ENCODE data around the genes CXCL8 and CXCL11.

- PRO-cap: no peak
These were observed 19.6 kb upstream of the CXCL8 start for GRCh38 chr4:73720786-73721212.

- PRO-cap: unidirectional peak, plus-strand start at chr4:73740571
These were observed at the start of gene CXCL8 for GRCh38 chr4:73740291-73741119. TSS of gene CXCL8 (plus strand) at chr4:73740569.

DNA sequence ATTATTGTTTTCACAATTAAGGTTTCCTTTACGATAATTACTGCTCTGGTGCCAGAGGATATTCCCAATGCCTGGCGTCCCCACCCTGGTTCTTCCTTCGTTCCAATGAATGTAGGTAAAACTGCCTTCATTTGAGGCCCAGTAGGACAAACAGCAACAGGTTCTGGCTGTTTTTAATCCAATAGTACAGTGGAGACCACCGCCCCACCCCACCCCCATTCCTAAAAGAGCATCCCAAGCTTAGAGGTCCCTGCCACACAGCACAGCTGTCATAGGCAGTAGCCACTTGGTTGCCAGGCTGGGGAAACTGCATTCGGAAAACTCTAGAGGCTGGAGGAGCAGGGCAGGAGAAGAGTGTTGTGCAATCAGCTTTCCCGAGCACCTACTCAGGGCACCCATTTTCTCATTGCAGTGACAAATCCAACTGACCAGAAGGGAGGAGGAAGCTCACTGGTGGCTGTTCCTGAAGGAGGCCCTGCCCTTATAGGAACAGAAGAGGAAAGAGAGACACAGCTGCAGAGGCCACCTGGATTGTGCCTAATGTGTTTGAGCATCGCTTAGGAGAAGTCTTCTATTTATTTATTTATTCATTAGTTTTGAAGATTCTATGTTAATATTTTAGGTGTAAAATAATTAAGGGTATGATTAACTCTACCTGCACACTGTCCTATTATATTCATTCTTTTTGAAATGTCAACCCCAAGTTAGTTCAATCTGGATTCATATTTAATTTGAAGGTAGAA is 1.1 kb downstream of the CXCL1 start:
- PRO-cap: no peak

DNA sequence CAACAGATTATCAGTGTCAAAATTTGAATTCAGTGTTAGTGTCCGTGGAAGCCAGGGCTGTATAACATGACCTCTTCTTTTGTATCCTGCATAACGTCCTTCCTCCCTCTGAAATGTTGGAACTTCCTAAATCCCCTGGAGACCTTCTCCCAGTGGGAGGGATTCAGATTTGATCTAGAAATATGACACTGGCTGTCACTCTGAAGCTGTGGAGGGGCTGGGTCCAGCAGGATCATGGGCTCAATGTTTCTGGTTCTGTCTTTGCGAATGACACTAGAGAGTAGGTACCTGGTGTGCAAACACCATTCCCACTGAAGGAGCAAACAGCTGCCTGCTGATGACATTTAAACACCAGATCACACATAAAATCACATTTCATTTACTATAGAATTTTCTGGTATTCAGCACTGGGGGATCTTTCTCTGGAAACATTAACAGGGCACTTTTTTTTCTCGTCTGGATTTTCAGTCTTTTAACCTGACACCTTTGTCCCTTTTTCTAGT is 935 bp upstream of the CXCL3 start:
- PRO-cap: unidirectional peak, minus-strand start at position 115 of the sequence

DNA sequence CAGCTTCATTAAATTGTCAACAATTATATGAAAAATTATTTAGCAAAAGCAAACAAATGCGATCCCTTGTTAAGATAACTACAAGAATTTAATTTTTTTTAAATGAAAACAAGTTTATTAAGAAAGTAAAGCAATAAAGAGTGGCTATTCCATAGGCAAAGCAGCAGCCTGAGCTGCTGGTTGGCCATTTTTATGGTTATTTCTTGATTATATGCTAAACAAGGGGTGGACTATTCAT is 3.0 kb downstream of the CXCL2 start:
- PRO-cap: no peak

DNA sequence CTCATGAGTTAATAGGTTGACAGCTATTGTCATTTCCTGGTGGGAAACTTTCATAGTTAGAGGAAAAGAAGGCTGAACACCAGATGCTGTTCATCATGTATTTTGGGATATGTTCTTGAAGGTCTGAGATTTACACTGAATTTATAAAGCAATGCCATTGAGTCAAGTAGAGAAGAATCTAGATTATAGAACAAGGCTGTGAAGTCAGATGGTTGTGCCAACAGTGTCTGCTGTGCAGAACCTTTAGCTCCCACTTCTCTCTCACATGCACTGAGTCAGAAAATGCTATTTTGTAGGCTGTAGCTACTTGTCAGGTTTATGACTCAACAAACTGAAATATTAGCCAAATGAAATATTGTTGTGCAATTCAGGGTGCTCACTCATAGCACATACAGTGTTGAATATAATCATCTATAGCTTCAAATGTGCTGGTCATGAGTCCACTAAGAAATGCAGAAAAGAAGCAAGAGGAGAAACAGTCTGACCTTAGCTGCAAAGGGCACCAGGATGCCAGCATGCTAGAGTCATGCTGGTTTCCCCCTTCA is 10.0 kb upstream of the CXCL2 start:
- PRO-cap: unidirectional peak, minus-strand start at position 263 of the sequence

DNA sequence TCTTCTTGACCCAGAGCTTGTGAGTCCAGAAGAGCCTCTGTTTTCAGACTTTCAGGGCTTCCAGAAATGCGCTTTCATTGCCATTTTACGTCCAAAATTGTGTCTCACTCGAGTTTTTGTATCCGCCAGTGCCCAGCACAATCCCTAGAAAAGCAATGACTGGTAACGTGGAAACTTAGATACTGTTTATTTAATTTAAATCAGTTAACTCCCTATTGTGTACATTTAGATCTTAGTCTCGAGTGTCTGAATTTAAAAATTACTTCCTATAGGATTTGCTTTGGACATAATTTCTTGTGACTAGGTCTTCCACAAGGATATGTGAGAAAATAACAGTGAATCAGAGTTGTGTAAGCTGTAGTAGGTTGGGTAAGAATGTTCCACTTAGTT is 1.0 kb downstream of the MTHFD2L start:
- PRO-cap: no peak

- PRO-cap: no peak
These were observed 8.9 kb downstream of the MTHFD2L start for GRCh38 chr4:74166444-74167590.

- PRO-cap: no peak
These were observed 56.7 kb downstream of the MTHFD2L start for GRCh38 chr4:74214628-74215006.

DNA sequence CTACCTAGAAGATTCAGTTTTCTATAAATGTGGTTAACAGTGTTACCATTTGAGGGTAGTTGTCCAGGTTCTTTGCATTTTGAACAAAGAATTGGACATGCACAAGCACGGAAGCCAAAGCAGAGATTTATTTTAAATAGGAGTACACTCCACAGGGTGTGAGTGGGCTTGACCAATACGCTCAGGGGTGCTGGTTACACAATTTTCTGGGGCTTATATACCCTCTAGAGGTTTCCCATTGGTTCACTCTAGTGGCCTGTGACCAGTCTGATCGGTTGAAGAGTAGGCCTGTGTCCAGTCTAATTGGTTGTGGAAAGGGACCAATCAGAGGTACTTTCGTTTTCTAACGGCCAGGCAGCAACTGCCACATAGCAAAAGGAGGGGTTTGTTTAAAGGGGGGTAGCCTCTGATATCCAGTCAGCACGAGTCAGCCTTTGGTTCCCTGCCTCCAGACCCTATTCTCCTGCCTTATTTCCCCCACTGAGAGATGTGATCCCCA is 11.4 kb upstream of the AREG start:
- PRO-cap: no peak

DNA sequence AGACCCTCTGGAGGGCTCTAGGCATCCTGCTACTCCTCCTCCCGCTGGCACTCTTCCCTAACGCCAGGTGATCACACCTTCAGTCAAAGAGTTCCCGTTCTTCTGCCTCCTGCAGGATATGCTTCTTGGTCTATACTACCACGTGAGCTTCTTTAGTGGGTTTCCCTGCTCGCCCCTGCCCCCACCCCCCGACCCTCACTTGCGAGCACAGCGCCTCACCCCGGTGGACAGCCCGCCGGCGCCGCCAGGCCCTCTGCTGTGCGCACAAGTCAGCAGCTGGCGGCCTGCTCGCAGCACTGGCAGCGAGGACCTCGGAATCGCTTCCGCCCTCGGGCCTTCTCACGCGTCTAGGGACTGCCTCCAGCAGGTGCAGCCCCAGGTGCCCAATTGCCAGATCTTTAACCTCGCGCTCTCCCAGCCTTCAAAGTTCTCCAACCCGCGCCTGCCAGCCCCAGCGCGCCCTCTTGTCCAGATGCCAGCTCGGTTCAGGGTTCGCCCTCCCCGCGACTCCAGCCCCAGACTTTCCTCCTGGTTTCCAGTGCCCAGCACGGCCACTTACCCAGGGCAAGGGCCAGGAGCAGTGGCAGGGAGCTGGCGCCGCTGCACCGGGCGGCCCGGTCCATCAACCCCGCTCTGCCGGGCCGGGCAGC is 495 bp downstream of the BTC start:
- PRO-cap: no peak

GRCh38 chr4:74935017-74935418 is 2.1 kb downstream of the PARM1 start:
- PRO-cap: no peak

DNA sequence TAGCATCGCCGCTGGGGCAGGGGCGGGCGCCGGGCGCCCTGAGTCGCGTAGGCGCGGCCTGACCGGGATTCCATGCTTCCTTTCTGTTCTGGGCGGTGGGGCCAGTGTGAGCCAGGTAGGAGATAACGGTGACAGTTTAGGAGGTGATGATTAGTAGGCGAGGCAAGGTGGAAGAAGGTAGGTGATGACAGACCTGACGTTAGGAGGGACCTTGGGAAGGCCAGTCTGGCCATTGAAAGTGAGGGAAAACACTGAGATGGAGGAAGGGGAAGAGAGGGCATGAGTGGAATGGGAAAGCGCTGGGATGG is 457 bp upstream of the CDKL2 start:
- PRO-cap: no peak

GRCh38 chr4:75727012-75727347 is 2.6 kb downstream of the USO1 start:
- PRO-cap: no peak

- PRO-cap: no peak
These were observed 46.4 kb downstream of the USO1 start for GRCh38 chr4:75770644-75771324.

- PRO-cap: no peak
These were observed 4.5 kb upstream of the CXCL9 start for GRCh38 chr4:76011475-76012523.

DNA sequence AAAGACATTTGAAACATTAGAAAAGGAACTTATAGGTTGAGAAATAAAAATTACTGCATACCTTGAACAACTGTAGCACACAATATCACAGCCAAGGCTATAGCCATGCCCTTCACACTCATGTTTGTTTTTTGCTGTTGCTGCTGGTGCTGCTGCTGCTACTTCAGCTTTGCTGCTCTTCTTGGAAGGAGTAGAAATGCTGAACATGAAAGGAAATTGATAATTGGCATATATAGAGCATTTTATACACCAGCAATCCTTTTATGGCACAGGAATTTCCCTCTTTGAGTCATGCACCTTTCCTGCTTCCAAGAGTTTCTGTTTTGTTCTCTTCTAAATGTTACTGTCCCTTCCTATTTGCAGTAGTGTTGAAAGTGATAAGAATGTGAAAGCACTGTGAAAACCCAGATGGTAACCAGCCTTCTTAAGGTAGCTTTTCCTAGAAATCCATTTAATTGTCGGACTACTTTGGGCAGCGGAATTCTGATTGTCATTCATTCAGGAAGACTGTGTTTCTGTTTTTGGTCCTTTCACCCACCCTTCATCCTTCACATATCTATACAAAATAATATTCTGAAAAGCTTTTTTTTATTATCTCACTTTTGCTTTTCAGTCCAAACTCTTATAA is at the start of gene CXCL11:
CXCL11 (minus strand) TSS at position 205 of the 628 bp plus-strand sequence.
- PRO-cap: no peak

DNA sequence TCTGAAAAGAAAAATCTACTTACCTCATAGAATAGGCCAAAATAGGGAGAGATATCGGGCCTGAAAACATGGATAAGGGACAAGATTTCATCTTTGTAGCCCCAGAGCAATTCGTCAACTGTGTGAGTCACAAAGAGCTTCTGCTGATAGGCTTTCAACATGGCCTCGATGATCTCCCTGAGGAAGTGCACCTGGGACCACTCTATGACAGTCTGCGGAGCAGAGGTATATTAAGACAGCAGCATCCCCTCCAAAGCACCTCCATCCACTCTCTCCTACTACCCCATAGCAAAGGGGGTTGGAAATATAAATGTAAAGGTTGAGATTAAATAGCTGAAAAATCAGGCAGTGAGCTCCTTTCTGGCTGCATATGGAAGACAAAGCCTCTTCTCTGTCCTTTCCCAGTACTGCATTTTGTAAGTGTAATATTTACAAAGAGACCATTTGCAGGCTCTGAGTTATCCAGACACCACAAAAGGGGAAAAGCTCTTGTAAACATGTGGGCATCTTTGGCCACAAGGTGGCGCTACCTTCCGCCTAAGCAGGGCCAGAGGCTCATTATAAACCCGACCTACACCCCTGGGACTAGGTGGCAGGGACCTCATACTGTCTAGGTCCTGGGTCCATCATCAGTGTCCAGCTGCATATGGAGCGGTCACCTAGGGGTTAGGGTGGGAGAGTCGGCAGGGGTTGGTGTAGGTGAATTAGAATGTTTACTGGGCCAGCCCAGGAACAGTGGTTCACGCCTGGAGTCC is 31.5 kb upstream of the NUP54 start:
- PRO-cap: no peak

- PRO-cap: bidirectional peak, plus-strand start at chr4:76208603, minus-strand start at chr4:76208526
These were observed 5.4 kb downstream of the SCARB2 start for GRCh38 chr4:76208139-76208785.

GRCh38 chr4:76214388-76214734 is 737 bp upstream of the SCARB2 start:
- PRO-cap: no peak

Data from anterior vena cava (tissue), 1 donor.